Gastrocnemius medialis (tissue), 3 donors: ENCODE measurements around a stretch of chr9.

GRCh38 chr9:6477495-6477961 lies 64.5 kb downstream of the UHRF2 start:
- PRO-cap: no peak
- RAMPAGE, long total RNA, 3 experiments: no peak in any of the 3 experiments

DNA sequence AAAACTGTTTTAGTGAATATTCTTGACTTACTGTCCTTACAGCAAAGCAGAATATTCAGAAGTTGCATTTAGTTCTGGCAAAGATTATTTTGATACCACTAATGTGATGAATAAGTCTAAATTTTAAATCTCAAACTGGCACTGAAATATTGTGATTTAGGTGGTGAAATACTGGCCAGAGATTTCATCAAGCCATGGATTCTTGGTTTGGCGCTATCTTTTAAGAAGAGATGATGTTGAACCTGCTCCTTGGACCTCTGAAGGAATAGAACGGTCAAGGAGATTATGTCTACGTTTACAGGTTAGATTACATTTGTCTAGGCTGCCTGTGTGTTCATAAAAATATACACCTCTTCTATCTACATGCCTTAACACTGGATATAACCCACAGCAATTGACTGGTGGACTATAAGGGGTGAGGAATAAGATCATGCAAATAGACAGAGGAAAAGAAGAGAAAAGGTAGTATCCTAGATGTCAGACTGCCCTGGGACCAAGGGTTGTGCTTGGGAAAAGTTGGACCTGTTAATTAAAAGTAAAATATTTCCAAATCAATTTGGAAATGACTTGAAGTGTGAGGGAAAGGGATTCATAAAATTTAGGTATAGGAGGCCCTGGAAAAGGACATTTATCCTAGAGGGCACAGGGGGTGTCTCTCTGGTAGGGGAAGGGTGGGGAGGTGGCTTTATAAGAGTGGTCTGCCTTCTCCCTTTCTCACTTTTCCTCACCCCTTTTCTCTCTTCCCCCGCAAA lies 85.0 kb downstream of the UHRF2 start:
- PRO-cap: no peak
- RAMPAGE, long total RNA, 3 experiments: no peak in any of the 3 experiments

- PRO-cap: no peak
- RAMPAGE, long total RNA, 3 experiments: no peak in any of the 3 experiments
Measured at GRCh38 chr9:6671461-6671904, 26.0 kb upstream of the GLDC start.

GRCh38 chr9:6689773-6690579 lies 44.4 kb upstream of the GLDC start:
- PRO-cap: no peak
- RAMPAGE, long total RNA, 3 experiments: no peak in any of the 3 experiments

DNA sequence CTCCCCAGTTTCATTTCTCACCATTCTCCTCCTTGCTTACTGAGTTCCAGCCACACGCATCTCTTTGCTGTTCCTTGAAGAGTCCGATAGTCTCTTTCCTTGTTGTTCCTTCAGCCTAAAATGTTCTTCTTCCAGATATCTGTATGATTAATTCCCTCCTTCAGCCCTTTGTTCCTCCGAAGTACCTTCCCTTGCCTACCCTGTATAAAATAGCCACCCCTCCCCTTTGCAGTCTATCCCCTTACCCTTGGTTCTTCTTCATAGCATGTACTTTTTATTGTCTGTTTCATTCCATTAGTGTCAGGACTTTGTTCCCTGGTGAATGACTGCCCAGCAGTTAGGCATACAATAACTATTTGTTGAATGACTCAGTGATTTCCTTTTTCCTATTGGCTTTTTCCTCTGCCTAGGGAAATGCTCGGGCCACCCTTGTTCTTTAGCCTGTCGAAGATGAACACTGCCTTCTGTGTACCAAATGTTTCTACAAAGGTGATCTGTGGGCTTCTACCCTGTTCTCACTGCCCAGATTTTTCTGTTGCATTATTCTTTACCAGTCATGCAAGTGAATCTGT lies 30.3 kb downstream of the KDM4C start:
- PRO-cap: no peak
- RAMPAGE, long total RNA, 3 experiments: no peak in any of the 3 experiments

GRCh38 chr9:7957648-7958043 lies 158.1 kb upstream of the DMAC1 start:
- PRO-cap: no peak
- RAMPAGE, long total RNA, 3 experiments: no peak in any of the 3 experiments

DNA sequence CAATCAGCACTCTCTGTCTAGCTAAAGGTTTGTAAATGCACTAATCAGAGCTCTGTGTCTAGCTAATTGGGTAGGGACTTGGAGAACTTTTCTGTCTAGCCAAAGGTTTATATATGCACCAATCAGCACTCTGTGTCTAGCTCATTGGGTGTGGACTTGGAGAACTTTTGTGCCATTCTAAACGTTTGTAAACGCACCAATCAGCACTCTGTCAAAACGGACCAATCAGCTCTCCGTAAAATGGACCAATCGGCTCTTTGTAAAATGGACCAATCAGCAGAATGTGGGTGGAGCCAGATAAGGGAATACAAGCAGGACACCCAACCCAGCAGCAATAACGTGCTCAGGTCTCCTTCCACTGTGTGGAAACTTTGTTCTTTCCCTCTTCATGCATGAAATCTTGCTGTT lies 298.6 kb upstream of the PTPRD start:
- PRO-cap: no peak
- RAMPAGE, long total RNA, 3 experiments: no peak in any of the 3 experiments

DNA sequence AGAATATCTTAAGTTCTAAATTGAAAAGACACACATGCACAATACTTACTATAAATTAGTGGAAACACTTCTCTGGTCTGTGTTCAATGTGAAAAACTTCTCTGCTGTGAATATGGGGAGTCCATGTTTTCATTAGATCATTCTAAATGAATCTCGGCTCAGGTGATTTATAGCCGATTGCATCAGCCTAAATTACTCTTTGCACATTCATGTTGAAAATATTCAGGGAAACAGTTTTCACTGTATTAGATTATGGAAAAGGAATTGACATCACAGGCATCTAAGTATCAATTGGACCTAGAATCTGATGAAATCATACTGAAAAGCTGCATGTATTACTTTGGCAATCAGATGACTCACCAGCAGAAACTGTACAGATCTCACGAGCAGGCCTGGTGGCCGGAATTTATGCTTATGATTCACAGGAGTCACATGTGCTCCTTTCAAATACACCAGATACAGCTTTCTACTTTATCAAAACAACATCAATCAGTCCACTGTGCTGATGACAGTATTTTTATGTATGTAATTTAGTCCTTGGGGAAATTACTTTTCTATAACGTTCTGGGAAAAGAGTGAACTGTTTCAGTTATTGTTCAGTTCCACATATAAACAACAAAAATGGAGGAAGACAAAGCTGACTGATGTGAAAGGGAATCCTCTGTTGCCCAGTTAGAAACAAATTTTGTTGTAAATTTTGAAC lies 39.6 kb downstream of the LURAP1L start:
- PRO-cap: no peak
- RAMPAGE, long total RNA, 3 experiments: no peak in any of the 3 experiments

DNA sequence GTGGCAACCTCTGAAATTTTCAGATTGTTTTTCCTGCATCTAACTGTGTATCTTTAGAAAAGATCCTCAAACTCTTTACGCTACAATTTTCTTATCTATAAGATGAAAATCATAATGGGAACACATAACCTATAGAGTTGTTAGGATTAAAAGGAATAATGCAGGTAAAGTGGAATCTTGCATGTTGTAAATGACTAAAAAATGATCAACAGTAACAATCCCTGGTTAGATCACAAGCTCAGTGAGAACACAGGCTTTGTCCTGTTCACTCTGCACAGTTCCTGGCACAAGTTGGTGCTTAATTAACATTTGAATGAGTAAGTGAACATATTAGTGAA lies 159.6 kb downstream of the LURAP1L start:
- PRO-cap: no peak
- RAMPAGE, long total RNA, 3 experiments: no peak in any of the 3 experiments

GRCh38 chr9:13083375-13083834 lies 196.1 kb downstream of the MPDZ start:
- PRO-cap: no peak
- RAMPAGE, long total RNA, 3 experiments: no peak in any of the 3 experiments

DNA sequence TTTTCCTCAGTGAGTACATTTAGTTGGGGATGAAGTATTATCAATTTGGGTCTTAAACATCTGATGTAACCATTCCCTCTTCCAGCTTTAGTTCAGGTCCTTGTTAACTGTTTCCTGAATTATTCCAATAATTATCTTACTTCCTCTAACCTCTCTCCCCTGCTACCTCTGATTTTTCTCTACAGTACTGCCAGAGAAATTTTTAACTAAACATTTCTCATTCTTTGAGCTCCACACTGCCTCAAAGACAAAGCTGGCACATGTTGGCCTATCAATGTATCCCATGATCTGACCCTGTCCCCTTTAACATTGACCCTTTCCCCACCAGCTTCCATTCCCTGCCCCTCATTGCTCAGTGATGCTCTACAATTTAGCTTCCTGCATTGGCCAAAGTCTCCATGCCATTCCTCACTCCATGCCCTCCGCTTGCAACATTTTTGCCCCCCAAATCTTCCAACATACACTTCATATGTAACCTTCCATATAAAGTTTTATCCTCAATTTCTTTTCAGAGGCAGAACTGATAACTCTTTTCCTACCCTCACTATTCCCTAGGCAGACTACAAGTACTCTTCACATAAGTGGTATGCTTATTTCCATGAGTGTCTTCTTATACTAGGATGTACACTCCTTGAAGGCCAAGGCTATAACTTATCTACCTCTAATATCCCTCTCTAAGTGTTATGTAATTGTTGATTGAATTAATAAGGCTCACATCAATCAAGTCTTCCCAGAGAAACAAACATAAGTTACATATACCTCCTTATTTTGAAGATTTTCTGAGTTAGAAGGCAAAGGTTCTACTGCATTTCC lies 144.0 kb downstream of the MPDZ start:
- PRO-cap: no peak
- RAMPAGE, long total RNA, 3 experiments: no peak in any of the 3 experiments

- PRO-cap: no peak
- RAMPAGE, long total RNA, 3 experiments: start-site peak on the plus strand in 2 of 3 experiments, at chr9:13446478-13446524 at its widest, 10 to 12 reads per replicate
Measured at GRCh38 chr9:13446010-13446780, 166.7 kb upstream of the MPDZ start.

GRCh38 chr9:13705870-13706477 lies 426.5 kb upstream of the MPDZ start:
- PRO-cap: bidirectional peak, plus-strand start at chr9:13706267, minus-strand start at chr9:13706184
- RAMPAGE, long total RNA, 3 experiments: no peak in any of the 3 experiments

DNA sequence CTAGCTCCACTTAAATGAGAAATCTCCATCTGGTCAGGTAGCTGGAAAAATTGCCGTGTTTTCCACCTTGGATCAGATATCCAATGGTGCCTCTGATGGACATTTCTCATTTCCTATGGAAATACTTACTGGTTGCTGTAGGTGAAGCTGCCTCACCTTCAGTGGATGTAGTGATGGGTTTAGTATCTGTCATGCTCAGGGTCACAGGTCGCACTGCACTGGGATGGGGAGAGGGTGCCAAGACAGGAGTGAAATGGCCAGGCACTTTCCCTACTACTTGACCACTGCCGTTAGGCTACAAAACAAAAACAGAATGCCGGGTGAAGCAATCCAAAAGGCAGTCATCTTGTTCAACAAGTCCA lies 197.9 kb downstream of the NFIB start:
- PRO-cap: no peak
- RAMPAGE, long total RNA, 3 experiments: no peak in any of the 3 experiments

- PRO-cap: no peak
- RAMPAGE, long total RNA, 3 experiments: no peak in any of the 3 experiments
Measured at GRCh38 chr9:14203278-14203840, 110.6 kb downstream of the NFIB start.

- PRO-cap: no peak
- RAMPAGE, long total RNA, 3 experiments: no peak in any of the 3 experiments
Measured at GRCh38 chr9:14248213-14249036, 65.5 kb downstream of the NFIB start.

DNA sequence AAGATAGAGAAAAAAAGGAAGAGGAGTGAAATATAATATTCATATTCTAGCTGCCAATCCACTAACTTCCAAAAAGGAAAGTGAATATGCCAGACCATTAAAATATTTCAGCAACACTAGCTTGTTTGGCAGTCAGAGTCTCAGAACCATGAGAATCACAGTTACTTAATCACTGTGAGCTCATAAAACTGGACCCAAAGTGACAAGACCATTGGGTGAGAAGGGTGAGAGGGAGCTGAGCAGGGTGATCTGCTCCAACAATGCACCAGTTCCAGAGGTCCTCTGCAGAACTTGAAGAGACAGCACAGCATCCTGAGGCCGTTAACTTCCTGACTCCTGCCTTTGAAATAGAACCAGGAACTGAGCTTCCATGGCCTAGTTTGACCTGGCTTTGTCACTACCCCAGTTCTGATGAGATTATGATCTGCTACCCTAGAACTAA lies 57.4 kb downstream of the NFIB start:
- PRO-cap: no peak
- RAMPAGE, long total RNA, 3 experiments: no peak in any of the 3 experiments

DNA sequence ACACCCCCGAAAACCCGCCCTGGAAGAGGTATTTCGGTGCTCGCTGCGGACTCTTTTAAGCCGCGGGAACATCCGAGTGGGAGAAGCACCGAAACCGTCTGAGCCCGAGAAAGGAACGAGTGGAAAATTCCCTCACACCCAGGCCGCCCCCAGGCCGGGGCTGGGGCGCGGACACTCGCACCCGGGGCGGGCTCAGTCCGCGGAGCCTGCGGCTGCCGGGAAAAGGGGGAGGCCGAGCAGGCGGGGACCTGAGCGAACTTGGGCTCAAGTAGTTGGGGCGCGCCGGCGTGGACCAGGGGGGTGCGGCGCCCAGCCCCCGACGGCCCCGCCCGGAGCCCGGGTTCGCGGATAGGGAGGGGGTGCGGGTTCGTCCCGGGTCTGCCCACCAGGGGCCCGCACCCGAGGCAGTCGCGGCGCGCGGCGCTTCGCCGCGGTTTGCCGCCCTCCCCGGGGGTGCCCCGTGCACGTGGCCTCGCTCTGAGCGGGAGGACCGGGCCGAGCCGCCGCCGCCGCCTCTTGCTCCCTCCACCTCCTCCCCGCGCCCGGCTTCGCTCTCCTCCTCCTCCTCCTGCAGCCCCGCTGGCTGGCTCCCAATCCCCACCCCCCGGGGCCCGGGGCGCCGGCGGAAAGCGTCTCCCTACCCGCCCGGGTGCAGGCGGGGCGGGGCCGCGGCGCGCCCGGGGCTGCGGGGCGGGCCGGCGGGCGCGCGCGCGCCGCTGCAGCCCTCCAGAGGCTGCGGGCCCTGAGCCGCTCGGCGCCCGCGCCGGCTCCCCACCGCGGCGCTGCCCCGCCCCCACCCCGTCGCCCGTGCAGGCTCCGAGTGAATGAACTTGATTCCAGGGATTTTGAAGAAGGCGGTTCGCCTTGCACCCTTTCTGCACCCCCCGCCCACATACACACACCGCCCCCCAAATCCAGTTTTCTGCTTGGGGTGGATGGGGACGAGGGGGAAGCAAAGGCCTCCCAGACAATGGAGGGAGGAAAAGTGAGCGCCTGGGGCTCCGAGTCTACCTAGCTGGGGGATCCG lies 1.2 kb upstream of the NFIB start:
- PRO-cap: bidirectional peak, plus-strand start at position 195 of the sequence, minus-strand start at position 100 of the sequence; bidirectional peak, plus-strand start at position 729 of the sequence, minus-strand start at position 437 of the sequence
- RAMPAGE, long total RNA, 3 experiments: start-site peak on the minus strand in 1 of 3 experiments, centred at positions 39 to 213 of the sequence, 9 reads per replicate

DNA sequence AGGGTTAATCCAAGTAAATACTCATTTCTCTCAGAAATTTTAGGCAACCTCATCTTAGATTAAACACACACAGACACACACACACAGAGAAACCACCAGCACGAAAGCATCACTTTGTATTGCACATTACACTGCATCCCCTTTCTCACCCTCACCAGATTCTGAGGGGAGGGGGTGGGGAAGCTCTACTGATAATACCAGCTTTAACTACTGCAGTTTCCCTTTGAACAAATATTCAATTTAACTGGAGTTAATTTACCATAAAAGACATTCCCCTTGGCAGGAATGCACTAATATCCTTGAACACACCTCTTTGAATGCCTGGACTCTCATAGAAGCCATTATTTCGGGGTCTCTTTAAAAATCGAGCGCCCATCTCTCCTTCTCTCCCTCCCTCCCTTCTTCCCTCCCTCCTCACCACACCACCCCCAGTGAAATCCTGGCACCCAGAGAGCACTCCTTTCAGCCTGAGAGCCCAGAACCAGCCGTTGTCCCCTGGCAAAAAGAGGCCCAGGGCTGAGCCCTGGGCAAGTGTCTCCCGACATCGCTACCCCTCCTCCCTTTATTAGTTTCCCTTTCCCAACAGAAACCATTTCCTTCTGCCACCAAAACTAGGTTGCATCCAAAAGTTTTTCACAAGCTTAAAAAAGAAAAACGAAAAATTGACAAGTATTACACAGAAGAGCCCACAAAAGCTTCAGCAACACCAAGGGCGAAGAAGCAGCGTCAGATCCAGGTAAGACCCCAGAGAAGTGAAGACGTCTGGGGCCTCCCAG lies 2.9 kb upstream of the NFIB start:
- PRO-cap: unidirectional peak, plus-strand start at position 78 of the sequence
- RAMPAGE, long total RNA, 3 experiments: no peak in any of the 3 experiments

GRCh38 chr9:14349738-14350523 lies 36.0 kb upstream of the NFIB start:
- PRO-cap: no peak
- RAMPAGE, long total RNA, 3 experiments: no peak in any of the 3 experiments